ENCODE data around the gene BAK1.

GRCh38 chr6:32235004-32235706, 11.3 kb upstream of the NOTCH4 start:
- PRO-cap, result no peak

- PRO-cap, result no peak
Measured at GRCh38 chr6:32255143-32255913, 31.5 kb upstream of the NOTCH4 start.

- PRO-cap, result no peak
Measured at GRCh38 chr6:32471537-32471910, 31.8 kb downstream of the HLA-DRA start.

- PRO-cap, result bidirectional peak, plus-strand start at chr6:32894314, minus-strand start at chr6:32894109; bidirectional peak, plus-strand start at chr6:32894788, minus-strand start at chr6:32894683
Measured at GRCh38 chr6:32894026-32895088, 40.4 kb downstream of the PSMB9 start.

- PRO-cap, result bidirectional peak, plus-strand start at chr6:32941691, minus-strand start at chr6:32941609
Measured at GRCh38 chr6:32941455-32941808, 604 bp upstream of the HLA-DMB start.

- PRO-cap, result no peak
Measured at GRCh38 chr6:32944291-32944952, 3.6 kb upstream of the HLA-DMB start.

DNA sequence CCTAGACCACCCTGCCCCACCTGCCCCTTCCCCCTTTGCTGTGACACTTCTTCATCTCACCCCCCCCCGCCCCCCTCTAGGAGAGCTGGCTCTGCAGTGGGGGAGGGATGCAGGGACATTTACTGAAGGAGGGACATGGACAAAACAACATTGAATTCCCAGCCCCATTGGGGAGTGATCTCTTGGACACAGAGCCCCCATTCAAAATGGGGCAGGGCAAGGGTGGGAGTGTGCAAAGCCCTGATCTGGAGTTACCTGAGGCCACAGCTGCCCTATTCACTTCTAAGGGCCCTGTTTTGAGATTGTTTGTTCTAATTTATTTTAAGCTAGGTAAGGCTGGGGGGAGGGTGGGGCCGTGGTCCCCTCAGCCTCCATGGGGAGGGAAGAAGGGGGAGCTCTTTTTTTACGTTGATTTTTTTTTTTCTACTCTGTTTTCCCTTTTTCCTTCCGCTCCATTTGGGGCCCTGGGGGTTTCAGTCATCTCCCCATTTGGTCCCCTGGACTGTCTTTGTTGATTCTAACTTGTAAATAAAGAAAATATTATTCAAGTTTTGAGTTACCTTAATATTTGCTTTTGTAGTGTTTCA, 12.5 kb downstream of the BRD2 start:
- PRO-cap, result no peak

- PRO-cap, result no peak
Measured at GRCh38 chr6:32983469-32984274, 15.3 kb downstream of the BRD2 start.

DNA sequence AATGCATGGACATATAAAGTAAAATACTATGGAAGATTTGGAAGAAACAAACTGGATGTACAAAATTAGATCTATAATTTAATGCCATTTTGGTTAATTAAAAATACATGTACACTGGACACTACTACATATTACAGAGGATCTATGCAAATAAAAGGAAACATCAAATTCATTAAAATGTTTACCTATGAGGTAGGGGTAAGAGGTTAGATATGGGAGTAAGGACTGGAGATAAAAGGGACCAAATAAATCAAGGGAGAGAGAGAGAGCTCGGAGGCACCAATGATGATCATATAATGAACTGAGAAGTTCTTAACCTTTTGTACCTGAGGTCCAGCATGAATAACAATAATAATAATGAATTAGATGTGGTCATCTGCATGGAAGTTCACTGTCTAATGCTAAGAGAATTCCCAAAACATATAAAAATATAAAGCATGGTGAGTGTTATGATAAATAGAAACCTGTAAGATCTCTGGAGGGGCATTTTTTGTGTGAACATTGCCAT, 8.1 kb upstream of the HLA-DPB1 start:
- PRO-cap, result no peak

GRCh38 chr6:33163898-33164364, 28.3 kb downstream of the COL11A2 start:
- PRO-cap, result no peak

DNA sequence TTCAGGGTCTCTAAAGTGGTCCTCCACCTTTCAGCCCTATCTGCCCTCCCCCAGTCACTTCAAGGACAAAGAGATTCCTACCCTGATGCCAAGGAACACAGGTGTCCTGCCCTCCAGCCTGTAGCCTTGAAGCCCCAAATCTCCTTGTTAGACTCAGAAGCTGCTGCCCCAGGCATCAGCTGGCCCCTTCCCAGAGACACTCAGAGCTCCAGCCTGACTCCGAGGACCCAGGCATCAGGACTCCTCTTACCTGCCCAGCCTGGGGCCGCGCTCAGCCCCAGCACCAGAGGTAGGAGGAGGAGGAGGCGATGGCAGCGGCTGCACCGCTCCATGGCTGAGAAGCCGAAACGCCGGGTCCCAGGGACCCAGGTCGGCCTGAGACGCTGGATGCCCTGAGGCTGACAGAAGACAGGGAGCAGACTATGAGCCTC, 343 bp downstream of the COL11A2 start:
- PRO-cap, result no peak

DNA sequence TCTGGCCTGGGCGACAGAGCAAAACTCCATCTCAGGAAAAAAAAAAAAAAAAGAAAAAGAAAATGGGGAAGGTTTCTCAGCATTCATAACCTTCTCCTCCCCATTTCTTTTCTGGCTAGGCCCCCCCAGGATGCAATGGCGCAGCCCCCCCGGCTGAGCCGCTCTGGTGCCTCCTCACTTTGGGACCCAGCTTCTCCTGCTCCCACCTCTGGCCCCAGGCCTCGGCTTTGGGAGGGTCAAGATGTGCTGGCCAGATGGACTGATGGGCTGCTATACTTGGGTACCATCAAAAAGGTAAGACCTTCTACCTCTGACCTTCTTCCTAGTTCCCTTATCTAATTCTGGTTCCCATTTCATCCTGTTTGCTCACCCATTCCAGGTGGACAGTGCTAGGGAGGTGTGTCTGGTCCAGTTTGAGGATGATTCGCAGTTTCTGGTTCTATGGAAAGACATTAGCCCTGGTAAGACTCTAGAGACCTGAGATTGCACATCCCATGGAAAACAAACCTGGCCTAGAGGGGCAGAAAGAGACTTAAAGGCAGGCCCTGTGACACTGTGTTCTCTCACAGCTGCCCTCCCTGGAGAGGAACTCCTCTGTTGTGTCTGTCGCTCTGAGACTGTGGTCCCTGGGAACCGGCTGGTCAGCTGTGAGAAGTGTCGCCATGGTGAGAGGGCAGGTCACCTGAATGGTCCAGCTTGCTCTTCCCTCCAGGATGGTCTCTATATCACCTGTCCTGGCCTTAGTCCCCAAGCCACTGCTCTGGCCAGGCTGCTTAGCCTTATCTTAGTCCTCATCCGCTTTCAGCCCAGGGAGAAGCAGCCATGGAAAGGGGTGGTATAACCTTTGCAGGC, 1.5 kb downstream of the PHF1 start:
- PRO-cap, result no peak

DNA sequence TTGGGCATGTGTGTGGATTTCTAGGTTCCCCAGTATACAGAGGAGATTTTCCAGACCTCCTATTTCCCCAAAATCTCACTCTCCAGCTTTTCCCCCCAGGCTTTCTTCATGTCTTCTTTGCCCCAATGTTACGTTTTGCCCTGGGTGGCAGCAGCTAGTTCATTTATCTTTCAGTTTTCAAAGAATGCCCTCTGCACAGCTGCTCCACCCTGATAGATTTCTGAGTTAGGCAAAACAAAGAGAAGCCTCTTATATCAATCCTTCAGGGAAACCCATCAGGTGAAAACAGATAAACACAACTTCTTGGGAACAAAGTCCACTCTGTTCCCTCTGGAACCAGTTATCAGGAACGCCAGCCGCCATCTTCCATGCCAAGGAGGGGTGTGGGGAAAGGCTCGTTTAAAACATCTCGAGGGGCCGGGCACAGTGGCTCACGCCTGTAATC, 33.9 kb downstream of the ZBTB9 start:
- PRO-cap, result no peak

DNA sequence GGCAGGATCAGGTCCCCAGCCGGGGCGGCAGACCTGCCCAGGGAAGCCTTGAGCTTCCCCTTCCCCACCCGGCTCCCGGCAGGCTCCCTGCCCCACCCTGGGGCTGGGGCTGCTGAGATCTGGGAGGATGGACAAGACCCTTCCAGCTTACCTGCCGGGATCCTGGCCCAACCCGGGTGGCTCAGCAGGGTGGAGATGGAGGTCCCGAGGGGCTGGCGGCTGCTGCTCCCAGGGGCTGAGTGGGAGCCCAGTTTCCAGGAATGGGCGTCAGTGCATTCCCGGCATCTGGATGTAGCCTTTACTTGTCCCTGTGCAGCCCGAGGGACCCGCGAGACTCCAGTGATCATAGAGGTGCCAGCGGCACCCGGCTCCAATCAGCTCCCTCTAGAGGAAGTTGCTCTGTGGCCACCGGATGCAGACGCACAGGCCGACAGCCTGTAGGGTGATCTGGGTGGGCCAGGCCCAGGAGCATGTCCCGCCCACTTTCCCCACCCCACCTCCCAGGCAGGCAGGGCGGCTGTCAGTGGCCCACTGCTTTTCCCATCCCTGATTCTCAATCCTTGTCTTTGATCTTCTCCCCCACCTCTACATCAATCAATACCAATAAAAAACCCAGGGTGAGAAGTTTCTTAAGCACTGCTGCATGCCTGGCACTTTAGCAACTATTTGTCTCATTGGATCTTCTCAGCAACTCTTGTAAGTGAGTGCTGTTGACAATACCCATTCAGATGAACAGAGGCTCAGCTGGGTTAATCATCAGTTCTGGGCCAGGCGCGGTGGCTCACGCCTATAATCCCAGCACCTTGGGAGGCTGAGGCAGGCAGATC, at the start of gene BAK1:
Gene BAK1, minus strand, starts transcription at position 403 of the 827 bp plus-strand sequence.
- PRO-cap, result unidirectional peak, minus-strand start at position 347 of the sequence

GRCh38 chr6:33613551-33614304, 7.4 kb upstream of the ITPR3 start:
- PRO-cap, result no peak

GRCh38 chr6:33627850-33628413, 6.8 kb downstream of the ITPR3 start:
- PRO-cap, result no peak

DNA sequence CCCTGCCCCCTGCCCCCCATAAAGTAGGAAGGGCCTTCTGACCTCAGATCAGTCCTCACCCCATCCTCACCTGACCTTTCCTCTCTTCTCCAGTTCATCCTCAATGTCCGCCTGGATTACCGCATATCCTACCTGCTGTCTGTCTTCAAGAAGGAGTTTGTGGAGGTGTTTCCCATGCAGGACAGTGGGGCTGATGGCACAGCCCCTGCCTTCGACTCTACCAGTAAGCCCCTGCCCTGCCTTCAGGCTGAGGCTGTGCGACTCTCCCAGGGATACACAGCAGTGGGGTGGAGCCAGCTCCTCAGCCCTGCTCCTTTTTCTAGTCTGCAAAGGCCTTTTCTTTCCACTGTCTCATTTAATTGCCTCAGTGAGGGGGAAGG, 38.0 kb downstream of the UQCC2 start:
- PRO-cap, result no peak

DNA sequence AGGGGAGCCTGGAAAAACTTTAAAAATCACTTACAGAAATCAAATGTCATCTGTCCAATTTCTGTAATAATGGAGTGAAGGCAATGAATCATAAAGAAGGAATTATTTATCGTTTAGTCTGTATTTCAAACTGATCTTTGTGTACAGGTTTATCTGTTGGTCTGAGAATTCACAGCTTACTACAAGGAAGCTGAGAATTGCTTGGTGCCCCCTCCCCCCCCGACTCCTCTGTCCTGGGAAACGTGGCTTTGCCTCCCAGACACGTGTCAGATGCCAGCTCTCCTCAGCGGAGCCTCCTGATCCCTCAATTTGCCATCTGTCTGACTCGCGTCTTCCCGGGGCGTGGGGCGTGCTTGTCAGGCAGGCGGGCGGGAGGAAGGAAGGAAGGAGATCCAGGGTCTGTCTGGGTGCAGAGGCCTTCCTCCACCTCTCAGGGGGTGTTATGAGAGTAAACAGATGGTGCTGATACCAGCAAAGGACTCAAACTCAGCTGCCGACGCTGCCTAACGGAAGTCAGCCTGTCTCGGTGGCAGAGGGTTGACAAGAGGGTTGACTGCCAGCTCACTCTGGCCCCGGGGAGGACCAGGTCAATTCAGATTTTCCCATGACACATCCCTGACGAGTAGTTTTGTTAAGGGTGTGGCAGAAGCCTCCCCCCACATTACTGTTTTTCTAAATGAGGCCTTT, 17.2 kb downstream of the UQCC2 start:
- PRO-cap, result unidirectional peak, plus-strand start at position 483 of the sequence; unidirectional peak, plus-strand start at position 521 of the sequence

DNA sequence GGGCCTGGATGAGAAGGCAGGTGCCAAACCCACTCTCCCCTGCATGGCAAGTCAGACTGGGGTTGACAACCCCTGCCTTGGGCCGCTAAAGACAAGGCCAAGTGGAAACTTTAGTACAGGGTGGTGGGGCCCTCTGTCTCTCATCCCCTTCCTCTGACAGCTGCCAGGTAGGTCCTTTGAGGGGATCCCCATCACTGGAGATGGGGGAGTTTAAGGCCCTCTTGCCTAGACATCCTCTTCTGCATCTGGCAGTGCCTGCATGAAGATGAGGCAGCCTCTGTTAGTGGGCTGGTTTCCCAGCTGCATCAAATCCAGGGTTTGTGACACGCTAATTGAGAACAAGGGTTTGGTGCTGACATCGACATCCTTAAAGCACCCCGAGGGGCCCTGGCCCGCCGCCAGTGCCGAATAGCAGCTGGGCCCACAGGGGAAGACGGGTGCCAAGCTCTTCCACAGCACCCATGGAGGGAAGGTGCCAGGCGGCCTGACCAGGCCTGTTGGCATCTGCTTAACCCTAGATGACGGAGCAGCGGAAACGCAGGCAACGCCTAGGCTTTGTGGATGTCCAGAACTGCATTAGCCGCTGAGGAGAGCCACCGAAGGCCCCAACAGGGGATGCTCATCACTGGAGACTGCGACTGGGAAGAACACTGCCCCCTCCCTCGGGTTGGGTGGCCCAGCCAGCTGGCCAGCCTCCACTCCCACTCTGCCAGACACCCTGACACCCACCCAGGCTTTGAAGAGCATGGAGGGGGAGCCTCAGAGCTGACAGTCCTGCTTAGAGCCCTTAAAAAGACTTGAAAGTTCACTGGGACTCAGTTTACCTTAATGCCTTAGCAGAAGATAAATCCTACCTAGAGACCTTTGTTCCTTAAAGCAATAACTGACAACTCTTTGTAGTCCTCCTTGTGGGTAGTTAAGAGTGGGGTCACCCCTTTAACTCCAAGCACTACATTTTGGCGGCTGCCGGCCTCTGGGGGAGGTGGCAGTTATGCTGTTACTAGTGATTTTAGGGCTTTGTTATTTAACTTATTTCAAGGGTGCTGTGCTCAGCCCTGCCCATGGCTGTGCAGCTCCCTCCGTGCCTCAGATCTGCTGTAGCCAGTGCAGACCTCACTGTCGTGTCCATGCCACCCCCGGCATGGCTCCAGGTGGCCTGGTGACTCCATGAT, 15.9 kb downstream of the UQCC2 start:
- PRO-cap, result no peak

DNA sequence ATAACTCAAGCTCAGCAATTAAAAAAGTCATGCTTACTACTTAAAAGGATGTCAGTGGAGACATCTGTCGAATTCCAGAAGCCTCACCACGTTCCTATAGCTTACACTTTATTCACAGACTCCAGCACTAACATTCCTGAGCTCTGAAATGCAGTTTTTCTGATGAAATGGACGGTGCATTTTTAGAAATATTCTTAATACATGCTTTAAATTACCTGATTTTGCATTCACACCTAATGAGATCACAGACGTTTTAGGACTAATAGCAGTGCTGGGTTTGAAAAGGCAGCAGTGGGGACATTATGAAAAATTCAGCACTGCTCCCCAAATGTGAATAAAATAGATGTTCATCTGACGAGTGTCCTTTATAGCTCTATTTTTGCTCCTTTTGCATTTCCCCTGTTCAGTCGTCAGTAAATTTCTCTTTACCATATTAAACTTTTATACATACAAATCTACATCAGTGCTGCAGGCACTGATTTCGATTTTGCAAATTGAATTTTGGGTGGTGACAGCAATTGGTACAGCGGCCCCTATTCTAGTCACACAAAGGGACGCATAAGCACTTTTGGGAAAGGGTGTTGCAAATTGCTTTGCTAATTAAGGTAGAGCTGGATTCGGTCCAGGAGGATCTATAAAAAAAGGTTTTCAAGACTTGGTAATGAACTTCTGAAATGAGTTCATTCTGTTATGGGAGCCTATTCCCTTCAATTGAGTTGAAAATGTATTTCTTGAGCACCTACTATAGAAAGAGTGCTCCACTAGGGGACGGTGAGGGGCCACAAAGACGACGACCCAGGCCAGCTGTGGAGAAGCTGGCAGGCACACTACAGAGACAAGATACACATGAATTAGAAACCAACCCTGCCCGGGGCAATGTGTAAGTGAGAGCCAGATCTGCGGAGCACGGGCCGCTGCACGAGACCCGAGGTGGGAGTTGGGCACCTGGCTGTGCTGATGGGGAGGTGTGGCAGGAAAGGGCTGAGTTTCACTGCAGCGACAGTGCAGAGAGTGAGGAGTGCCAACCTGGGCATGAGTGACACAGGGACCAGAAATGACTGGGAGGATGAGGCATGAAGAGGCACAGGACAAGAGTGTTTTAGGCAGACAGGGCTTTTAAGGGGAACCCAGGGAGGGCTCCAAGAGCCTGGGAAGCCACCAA, 5.5 kb downstream of the UQCC2 start:
- PRO-cap, result no peak